Measurements from ENCODE around the gene NBPF4.

DNA sequence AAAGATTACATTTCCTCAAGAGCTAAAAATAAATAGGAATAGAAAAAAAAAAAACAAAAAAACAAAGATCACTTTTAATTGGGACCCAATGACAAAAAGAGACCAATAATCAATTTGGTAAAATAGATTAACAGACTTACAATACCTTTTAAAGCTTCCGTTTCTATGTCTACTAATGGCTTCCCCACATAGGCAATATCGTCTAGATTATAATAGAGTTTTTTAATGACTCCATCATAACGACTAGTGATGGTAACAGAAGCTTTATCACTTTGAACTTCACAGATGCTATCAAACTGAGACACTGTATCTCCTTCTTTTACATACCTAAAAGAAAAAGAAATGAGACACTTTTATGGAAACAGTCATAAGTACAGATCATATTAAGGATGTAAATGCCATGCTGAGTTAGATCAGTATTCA, 19.0 kb downstream of the DBT start:
- RRBS, 2 experiments: no CpG with 5 or more reads among the region's 3 CpGs

- RRBS, 2 experiments: no CpG with 5 or more reads among the region's 3 CpGs
Observed at GRCh38 chr1:100353838-100354541, 1.7 kb downstream of the CDC14A start.

GRCh38 chr1:100452601-100453142, 85.3 kb upstream of the GPR88 start:
- RRBS, 2 experiments: no CpG with 5 or more reads among the region's 1 CpG

- RRBS, 2 experiments: no CpG with 5 or more reads among the region's 9 CpGs
Observed at GRCh38 chr1:101239471-101239691, 2.6 kb downstream of the S1PR1 start.

DNA sequence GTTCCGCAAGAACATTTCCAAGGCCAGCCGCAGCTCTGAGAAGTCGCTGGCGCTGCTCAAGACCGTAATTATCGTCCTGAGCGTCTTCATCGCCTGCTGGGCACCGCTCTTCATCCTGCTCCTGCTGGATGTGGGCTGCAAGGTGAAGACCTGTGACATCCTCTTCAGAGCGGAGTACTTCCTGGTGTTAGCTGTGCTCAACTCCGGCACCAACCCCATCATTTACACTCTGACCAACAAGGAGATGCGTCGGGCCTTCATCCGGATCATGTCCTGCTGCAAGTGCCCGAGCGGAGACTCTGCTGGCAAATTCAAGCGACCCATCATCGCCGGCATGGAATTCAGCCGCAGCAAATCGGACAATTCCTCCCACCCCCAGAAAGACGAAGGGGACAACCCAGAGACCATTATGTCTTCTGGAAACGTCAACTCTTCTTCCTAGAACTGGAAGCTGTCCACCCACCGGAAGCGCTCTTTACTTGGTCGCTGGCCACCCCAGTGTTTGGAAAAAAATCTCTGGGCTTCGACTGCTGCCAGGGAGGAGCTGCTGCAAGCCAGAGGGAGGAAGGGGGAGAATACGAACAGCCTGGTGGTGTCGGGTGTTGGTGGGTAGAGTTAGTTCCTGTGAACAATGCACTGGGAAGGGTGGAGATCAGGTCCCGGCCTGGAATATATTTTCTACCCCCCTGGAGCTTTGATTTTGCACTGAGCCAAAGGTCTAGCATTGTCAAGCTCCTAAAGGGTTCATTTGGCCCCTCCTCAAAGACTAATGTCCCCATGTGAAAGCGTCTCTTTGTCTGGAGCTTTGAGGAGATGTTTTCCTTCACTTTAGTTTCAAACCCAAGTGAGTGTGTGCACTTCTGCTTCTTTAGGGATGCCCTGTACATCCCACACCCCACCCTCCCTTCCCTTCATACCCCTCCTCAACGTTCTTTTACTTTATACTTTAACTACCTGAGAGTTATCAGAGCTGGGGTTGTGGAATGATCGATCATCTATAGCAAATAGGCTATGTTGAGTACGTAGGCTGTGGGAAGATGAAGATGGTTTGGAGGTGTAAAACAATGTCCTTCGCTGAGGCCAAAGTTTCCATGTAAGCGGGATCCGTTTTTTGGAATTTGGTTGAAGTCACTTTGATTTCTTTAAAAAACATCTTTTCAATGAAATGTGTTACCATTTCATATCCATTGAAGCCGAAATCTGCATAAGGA, 3.3 kb downstream of the S1PR1 start:
- RRBS, 2 experiments: 96 to 97% methylated on average over 9 of the region's 38 CpGs

GRCh38 chr1:101309300-101310515, 72.9 kb downstream of the S1PR1 start:
- RRBS, 2 experiments: no CpG with 5 or more reads among the region's 39 CpGs

- RRBS, 2 experiments: no CpG with 5 or more reads among the region's 13 CpGs
Observed at GRCh38 chr1:101846590-101847220, 150.0 kb downstream of the OLFM3 start.

- RRBS, 2 experiments: no CpG with 5 or more reads among the region's 1 CpG
Observed at GRCh38 chr1:105992301-105992581, 1064.2 kb upstream of the PRMT6 start.

- RRBS, 2 experiments: no CpG with 5 or more reads among the region's 1 CpG
Observed at GRCh38 chr1:107536258-107536540, 395.4 kb downstream of the NTNG1 start.

DNA sequence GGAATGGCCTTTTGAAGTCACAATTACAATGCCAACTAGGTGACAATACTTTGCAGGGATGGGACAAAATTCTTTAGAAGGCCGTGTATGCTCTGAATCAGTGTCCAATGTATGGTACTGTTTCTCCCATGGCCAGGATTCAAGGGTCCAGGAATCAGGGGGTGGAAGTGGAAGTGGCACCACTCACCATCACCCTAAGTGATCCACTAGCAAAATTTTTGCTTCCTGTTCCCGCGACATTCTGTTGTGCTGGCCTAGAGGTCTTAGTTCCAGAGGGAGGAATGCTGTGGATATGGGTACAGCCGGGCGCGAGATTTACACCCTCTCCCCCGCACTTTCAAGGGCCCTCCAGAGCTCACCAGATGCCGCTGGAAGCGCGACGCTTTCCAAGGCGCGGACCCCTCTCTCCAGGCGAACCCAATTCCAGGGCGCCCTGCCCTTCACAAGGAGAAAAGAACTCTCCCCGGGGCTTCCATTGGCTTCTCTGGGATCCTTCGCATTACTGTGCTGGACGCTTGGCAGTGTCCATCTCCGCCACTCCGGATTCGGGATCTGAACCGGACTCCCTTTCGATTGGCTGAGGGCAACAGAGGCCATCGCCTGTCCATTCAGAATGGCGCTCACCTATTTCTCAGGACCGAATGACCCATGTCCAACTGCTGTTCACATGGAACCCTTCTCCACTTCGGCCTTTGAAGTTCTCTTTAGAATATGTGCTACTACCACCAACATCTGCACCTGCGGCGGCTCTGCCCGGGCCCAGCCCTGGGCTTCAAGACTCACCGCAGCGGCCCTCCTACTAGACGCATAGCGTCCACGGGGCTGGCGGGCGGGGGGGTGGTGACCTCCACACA, 394.6 kb downstream of the VAV3 start:
- RRBS, 2 experiments: 81% methylated on average over 8 of the region's 37 CpGs

DNA sequence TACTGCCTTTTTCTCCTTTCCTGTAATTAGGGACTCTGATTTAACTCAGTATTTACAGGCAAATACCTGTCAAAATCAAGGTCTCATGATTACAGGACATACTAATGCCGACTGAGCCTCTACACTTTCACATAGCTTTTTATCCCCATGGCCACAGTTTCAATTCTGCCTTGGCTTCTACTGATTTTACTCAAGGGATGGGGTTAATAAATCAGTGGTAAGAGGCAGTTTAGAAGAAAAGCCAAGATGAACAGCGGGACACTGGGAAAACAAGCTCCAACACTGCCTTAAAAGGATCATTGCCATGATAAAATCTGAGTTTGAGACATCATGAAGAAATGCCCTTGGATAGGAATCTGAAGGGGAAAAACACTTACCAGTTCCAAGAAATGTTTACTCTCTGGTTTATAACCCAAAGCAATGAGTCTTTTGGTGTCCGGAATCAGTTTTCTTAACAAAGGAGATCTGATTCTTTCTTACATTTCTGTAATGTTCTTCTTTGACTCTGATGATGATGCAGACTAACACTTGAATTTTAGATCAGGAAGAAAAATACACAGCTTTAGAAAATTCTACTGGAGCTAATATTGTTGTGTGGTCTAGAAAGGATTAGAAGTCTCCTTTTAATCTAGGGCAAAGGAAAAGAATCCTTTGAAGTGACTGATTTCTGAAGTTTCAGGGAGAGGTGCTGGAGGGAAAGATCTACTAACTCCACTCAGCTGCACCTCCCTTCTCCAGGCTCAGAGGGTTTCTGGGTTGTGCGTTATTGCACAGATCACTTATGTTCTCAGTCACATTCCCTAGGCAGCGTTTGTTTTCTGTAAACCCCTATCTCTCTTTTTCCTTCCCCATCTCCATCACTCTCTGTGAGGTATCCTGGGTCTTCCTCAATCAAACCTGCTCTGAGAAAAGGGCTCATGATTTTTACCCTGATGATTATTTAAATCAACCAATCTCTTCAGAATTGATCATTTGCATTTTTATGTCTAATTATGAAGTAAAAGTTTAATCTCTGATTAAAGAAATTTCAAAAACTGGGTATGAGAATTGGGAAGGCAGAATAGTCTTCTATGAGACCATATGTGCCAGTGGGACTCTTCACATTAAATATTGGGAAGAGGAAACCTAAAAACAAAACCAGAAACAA, 338.2 kb downstream of the VAV3 start:
- RRBS, 2 experiments: no CpG with 5 or more reads among the region's 5 CpGs

DNA sequence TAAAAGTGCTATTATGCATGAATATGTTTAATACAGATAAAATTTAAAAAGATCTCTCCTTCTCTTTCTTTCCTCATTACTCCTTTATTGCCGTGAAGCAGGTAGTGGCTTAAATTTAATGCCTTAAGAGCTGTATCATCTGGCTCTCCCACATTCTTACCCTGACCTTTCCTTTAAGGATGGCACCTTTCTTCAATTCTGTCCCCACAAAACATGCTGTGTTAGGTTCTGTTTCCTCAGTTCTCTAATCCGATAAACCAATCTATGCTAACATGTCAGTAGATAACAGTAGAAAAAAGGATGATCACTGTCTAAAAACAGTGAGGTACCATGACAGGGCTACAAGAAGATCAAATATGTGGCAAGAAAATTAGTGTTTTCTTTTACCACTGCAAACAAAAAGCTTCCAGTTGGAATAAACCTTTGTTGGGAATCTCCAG, 289.5 kb downstream of the VAV3 start:
- RRBS, 2 experiments: no CpG with 5 or more reads among the region's 2 CpGs

- RRBS, 2 experiments: 1 to 3% methylated on average over 4 of the region's 39 CpGs
Observed at GRCh38 chr1:107965337-107966047, 512 bp upstream of the VAV3 start.

GRCh38 chr1:108079513-108080139, 114.6 kb upstream of the VAV3 start:
- RRBS, 2 experiments: no CpG with 5 or more reads among the region's 6 CpGs

DNA sequence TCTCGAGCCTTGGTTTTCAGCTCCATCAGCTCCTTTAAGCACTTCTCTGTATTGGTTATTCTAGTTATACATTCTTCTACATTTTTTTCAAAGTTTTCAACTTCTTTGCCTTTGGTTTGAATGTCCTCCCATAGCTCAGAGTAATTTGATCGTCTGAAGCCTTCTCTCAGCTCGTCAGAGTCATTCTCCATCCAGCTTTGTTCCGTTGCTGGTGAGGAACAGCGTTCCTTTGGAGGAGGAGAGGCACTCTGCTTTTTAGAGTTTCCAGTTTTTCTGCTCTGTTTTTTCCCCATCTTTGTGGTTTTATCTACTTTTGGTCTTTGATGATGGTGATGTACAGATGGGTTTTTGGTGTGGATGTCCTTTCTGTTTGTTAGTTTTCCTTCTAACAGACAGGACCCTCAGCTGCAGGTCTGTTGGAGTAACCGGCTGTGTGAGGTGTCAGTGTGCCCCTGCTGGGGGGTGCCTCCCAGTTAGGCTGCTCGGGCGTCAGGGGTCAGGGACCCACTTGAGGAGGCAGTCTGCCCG, 33.5 kb downstream of the SLC25A24 start:
- RRBS, 2 experiments: no CpG with 5 or more reads among the region's 9 CpGs

DNA sequence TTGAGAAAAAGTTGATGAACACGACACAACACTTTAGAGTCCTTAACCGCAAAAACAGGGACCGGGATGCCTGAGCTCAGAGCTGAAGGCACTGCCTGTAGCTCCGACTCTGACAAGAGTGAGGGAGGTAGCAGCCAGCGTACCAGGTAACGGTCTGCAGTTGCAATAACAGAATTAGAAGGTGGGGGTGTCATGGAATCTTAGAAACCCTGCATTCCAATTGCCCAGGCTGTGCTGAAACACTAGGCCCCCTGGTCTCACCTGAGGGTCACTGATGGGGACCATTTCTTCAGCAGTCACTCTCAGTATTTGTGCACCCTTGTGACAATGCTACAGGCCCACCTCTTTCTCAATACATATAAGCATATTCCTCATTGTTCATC, at the start of gene NBPF4:
TSS of gene NBPF4 (minus strand) at position 176 of the 383 bp plus-strand sequence.
- RRBS, 2 experiments: no CpG with 5 or more reads among the region's 6 CpGs

GRCh38 chr1:108590251-108590907, 30.5 kb downstream of the EEIG2 start:
- RRBS, 2 experiments: no CpG with 5 or more reads among the region's 3 CpGs

DNA sequence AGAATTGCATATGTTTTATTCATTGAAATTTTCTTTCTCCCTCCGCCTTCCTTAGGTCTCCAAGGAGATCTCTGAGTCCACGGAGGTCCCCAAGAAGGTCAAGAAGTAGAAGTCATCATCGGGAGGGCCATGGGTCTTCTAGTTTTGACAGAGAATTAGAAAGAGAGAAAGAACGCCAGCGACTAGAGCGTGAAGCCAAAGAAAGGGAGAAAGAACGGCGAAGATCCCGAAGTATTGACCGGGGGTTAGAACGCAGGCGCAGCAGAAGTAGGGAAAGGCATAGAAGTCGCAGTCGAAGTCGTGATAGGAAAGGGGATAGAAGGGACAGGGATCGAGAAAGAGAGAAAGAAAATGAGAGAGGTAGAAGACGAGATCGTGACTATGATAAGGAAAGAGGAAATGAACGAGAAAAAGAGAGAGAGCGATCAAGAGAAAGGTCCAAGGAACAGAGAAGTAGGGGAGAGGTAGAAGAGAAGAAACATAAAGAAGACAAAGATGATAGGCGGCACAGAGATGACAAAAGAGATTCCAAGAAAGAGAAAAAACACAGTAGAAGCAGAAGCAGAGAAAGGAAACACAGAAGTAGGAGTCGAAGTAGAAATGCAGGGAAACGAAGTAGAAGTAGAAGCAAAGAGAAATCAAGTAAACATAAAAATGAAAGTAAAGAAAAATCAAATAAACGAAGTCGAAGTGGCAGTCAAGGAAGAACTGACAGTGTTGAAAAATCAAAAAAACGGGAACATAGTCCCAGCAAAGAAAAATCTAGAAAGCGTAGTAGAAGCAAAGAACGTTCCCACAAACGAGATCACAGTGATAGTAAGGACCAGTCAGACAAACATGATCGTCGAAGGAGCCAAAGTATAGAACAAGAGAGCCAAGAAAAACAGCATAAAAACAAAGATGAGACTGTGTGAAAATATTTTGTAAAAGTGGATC, 7.3 kb downstream of the PRPF38B start:
- RRBS, 2 experiments: no CpG with 5 or more reads among the region's 31 CpGs

- RRBS, 2 experiments: 2 to 3% methylated on average over 4 of the region's 49 CpGs
Observed at GRCh38 chr1:108746865-108747905, 711 bp downstream of the STXBP3 start.